Endometrial microvascular endothelial cells (primary cell): Measurements from ENCODE around the genes HSPBAP1 and MYLK.

- RAMPAGE, long total RNA, result start-site peak on the minus strand at chr3:122793789-122793823, 10 and 38 reads in 2 replicates
Observed at GRCh38 chr3:122793494-122794490, at the start of gene HSPBAP1. Gene HSPBAP1 (minus strand): TSS chr3:122793831.

GRCh38 chr3:122795708-122796242, 906 bp downstream of the SLC49A4 start:
- RAMPAGE, long total RNA, result no peak

DNA sequence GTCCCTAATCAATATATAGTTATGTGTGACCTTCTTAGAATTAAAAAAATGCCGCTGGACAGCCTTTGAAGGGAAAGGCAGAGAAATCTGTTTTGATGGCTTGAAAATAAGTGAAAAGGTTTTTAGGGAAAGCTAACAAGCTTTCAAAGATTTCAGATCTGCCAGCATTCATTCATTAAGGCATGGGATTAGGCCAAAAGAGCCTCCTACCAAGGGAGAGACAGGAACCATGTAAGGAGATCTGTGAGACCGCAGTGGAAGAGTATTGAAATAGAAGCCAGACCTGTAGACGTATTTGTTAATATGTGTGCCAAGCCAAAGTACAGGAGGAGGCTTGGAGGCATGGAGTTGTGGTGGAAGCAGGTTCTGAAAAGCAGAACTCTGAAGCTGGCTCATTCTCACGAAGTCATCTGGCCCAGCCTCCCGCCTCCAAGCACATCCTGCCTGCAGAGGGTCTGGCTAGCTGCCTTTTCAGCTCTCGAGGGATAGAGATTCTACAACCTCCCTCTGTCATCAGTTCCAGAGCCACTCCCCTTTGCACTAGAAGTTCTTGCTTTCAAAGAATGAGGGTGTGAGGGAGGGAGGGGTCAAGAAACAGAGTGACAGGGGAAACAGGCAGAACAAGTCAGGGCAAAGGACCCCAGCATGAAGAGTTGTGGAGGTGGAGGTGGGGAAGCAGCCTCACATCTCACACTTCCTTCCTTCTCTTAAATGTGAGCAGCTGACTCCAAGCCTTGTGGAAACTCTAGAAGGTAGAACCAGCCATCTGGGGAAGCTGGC, 95.1 kb downstream of the SLC49A4 start:
- RAMPAGE, long total RNA, result no peak

GRCh38 chr3:122993004-122993468, 34.5 kb downstream of the SEMA5B start:
- RAMPAGE, long total RNA, result no peak

- RAMPAGE, long total RNA, result no peak
Observed at GRCh38 chr3:123116077-123116817, 49.4 kb downstream of the PDIA5 start.

DNA sequence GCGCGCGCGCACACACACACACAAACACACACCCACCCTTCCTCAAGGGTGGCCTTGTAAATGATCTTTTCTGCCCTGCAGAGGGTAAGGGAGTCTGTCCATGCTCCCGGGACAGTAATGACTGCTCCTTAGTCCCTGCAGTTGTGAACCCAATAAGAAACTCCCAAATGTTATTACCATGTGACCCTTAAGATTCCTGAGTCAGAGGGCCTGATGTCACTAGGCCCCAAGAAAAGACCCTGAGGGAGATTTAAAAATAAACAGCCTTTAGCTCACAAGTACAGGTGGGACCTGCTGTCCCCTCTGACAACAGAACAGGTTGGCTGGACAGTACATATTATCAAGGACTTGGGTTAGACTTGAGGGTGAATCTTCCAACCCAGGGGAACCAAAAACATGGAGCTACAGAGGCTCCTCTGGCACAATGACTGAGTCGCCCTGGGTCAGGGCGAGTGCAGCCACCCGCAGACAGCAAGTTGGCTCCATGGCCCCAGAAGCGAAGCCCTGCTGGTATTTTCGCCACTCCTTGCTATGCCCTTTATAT, 64.9 kb downstream of the ADCY5 start:
- RAMPAGE, long total RNA, result no peak

DNA sequence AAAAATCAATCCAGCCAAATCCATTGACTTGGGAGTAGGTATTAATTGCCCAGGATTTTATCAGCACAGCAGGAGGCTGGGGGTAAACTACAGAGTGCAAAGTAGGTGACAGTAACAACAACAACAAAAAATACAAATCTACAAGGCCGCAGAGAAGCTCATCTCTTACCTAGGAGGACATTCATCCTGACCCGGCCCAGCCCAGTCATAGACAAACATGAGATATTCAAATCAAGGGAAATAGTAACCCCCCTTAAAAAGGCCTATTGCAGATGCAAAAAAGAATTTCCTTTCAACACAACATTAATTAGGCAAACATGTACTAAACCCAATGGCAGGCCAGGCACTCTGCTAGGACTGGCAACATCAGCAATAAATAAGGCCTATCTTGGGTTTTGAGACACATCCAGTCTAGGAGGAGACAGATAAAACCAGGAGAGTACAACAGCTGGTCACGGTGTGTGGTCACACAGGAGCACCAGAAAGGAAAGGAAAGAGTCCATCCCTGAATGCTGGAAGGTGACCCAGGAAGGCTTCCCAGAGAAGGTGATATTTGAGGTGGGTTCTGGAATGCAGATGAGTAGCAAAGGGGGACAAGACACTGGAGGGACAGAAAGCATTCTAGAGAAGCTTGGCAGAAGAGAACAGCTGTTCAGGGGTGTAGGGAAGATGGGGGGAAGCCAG, 61.3 kb downstream of the ADCY5 start:
- RAMPAGE, long total RNA, result no peak

GRCh38 chr3:123422789-123423451, 26.0 kb downstream of the ADCY5 start:
- RAMPAGE, long total RNA, result no peak

GRCh38 chr3:123586852-123587476, 2.1 kb upstream of the HACD2 start:
- RAMPAGE, long total RNA, result no peak

DNA sequence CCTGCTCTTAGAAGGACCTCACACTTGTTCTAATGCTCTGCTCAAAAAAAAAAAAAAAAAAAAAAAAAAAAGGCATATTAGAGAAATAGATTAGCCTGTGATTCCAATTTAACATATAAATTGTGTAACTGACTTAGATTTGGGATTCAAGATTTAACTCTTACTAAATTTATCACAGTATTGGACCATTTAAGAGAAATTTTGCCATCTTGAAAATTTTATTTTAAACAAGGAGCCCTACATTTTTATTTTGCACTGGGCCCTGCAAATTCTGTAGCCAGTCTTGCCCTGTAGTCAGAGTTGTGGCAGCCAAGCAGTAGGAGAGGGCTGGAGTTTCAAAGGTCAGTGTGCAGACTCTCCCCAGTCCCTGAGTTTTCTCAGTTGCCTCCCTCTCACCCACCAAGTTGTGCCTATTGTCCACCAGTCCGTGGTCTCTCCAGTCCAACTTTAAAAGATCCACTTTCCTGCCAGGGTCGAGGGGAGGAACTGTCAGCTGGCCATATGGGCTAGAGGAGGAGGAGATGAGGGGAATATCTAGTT, 19.1 kb upstream of the HACD2 start:
- RAMPAGE, long total RNA, result no peak

GRCh38 chr3:123667640-123668104, 82.8 kb upstream of the HACD2 start:
- RAMPAGE, long total RNA, result no peak

DNA sequence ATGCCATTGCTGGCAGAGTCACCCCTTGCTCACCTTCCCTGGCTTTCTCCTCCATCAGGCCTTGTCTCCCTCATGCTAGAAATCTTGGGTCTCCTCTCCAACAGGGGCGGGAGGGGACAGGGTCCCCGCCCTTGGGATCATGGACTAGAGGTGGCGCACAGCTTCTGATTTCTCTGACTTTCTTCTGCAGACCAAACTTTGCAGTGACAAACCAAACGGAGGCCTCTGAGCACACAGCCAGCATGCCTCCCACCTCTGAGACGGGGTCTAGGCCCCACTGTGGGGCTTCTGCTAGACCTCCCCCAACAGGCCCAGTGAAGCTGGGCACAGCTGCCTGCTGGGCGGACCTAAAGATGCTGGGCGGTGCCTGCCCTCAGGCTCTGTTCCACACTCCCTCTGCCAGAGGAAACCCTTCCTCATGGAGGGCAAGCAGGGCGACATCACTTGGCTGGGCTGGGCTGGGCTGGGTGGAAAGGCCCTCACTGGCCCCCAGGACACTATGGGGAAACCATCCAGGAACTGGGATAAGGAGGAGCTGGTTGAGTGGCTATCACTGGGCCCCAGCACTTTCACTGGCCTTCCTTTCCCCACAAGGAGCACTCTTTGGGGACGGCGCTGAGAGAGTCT, 97.9 kb upstream of the HACD2 start:
- RAMPAGE, long total RNA, result no peak

DNA sequence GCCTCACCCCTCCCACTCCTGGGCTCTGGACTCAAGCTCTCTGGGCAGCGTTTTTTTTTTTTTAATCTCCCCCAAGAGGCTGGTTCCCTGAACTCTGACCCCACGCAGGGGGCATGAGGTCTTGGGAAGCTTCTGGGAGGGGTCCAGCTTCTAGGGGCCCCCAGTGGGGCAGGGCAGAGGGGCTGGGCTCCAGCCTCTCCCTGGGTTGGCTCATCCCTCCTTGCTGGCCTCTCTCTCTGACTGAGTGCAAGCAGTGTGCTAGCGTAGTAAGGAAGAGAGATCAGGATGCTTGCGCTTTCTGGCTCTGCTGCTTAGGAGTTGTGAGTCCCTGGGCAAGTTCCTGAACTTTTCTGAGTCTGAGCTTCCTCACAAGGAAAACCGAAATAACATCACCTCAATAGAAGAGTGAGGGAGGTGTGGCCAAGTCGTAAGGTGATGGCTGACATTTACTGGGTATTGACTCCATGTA, 101.5 kb upstream of the HACD2 start:
- RAMPAGE, long total RNA, result no peak

GRCh38 chr3:123739448-123740145, 144.5 kb downstream of the MYLK start:
- RAMPAGE, long total RNA, result no peak

GRCh38 chr3:123749797-123750222, 134.3 kb downstream of the MYLK start:
- RAMPAGE, long total RNA, result no peak

DNA sequence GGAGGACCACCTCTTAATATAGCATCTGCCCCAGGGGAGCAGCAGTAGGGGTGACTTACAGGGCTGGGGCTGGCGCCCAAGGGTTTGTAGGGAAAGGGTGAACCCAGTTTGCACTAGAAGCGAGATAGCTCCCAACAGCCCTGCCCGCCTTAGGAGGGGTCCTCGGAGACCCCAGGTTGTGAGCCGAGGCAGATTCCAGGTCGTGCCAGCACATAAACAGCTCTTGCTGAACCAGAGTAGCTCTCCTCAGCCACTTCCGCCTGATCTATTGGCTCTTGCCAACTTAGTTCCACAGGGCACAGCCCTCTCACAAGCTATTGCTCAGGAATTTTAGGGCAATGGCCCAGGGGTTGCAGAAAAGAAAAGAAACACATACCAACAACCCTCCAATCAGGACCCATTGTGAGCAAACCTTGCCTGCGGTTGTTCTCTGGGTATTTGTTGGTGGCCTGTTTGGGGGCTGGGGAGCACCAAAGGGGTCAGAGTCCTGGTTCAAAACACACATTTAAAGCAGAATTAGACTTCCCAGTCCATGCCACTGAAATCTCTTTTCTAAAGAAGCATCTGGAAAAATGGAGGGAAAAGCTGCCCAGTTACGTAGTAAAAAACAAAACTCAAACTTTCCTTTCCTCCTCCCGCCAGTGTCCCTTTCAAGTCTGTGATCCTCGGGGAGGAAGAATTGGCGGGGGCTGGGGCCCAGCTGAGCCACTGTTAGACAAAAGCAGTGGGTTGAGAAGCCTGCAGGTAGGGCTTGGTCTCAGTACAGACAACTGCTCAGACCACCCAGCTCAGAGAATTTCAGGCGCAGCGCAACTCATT, 117.4 kb downstream of the MYLK start:
- RAMPAGE, long total RNA, result no peak

DNA sequence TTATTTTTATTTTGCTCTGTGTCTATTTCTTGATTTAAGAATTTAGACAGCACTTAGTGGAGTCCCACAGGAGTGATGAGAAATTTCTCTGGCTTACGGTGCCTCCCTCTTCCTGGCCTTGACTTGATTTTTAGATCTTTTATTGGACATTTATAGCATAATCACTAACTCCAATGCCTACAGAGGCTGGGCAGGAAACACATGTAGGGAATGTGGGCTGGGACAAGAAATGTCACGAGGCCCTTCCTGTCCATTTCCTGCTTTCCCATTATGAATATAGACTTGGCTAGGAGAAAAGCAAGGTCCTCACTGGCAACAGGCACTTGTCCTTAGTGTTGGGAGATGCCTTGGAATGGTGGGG, 100.4 kb downstream of the MYLK start:
- RAMPAGE, long total RNA, result no peak

GRCh38 chr3:123883406-123884931, at the start of gene MYLK:
Gene MYLK (minus strand): TSS chr3:123884332.
- RAMPAGE, long total RNA, result no peak

DNA sequence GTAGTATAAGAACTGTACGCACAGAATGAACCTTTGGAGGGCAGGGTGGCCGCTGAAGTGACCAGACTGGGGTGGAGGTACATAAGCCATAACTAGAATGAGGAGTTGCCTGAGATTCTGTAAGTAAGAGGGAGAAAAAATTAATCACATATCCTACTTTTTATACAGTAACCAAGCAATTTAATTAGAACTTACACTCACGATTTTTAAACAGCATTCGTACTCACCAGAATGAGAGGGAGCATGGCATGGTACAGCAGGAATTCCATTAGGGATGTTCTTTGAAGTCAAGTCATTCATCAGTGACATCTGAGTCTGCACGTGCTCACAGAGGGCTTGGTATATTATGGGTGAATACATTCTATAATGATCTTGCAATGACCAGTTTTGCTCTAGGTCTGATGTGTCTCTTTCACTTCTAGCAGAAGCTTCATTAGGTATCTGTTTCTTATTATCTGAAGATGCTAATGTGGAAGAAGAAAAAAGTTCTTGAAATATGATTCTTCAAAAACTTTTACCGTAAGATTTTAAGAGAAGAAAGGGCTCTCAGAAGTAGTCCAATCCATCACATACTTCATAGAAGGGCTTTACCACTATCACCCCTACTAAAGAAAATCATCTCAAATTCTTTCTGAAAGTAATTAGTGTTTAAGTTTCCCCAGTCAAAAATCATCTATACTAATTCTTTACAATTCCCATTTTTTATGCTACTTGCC, 12.2 kb downstream of the CCDC14 start:
- RAMPAGE, long total RNA, result no peak

- RAMPAGE, long total RNA, result no peak
Observed at GRCh38 chr3:123950779-123951278, 10.2 kb downstream of the CCDC14 start.